Left ventricle myocardium (tissue), 1 donor: ENCODE measurements around a stretch of chr18.

DNA sequence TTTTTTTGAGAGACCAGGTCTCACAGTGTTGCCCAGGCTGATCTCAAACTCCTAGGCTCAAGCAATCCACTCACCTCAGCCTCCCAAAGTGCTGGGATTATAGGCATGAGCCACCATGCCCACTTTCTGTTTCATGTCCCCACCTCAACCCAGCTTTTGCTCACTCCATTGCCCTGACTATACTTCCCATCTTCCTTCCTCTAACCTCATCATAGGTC lies 130.2 kb downstream of the FBXO15 start:
- PRO-cap: unidirectional peak, minus-strand start at position 161 of the sequence

DNA sequence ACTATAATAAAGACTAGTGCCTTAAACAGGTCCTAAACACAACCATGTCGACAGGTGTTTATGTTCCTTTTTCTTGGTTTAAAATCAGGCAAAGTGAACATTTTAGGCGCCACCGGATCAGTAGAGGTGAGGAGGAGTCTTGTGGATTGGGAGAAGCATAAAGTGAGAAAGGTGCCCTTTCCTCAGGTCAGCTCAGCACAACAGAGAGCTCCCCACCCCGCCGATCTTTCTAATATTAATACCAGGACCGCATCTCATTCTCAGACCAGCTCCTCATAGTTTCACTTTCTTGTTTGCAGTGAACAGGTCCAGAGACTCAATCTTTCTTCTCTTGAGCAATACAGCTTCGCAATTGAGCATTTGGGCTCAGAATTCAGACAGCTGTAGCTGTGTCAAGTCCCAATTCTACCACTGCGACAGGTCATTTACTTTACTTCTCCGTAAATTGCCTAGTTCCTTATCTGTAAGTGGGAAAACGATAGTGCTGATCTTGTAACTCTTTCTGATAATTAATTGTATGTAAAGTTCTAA lies 23.9 kb downstream of the TIMM21 start:
- PRO-cap: no peak

DNA sequence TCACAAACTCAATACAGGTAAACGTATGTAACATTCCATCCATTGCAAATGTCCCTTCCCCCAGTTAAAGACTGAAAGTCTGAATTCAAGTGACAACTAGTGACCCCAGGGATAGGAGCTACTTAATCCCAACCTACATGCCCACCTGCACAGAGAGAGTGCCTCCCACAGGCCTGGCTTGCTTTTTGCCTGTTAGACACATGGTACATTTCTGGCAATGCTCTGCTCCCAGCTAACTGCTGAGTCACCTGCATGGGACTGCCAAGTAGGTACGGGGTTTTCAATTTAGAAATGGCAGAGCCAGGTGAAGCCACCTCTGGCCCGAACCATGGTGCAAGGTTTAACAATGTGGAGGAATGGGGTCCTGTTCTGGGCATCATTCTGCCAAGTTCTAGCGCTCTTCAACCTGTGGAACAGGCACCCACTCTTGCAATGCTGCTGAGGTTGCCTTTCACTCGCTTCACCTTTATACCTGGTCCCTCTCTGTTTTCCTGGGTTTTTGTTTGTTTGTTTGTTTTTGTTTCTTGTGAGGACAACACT lies 60.4 kb downstream of the CYB5A start:
- PRO-cap: no peak

GRCh38 chr18:74274844-74275760 lies 16.7 kb downstream of the CYB5A start:
- PRO-cap: no peak

- PRO-cap: no peak
These were observed 9.0 kb downstream of the CYB5A start for GRCh38 chr18:74282435-74283508.

DNA sequence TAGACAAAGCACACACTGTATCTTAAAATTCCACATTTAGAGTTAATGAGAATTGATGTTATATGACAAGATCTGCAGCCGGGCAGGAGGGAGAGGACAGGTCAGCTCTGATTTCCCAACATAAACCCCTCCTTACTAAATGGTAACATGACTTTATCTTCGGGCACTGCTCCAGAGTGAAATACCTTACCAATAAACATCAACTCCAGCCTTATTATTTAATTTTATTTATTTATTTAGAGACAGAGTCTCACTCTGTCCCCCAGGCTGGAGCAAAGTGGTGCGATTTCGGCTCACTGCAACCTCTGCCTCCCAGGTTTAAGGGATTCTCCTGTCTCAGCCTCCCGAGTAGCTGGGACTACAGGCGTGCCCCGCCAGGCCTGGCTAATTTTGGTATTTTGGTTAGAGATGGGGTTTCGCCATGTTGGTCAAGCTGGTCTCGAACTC lies 1.7 kb downstream of the CYB5A start:
- PRO-cap: no peak

- PRO-cap: no peak
These were observed 8.9 kb upstream of the CYB5A start for GRCh38 chr18:74300636-74301084.

- PRO-cap: no peak
These were observed 16.1 kb upstream of the CNDP2 start for GRCh38 chr18:74480070-74480462.

GRCh38 chr18:74499626-74500042 lies 3.5 kb downstream of the CNDP2 start:
- PRO-cap: bidirectional peak, plus-strand start at chr18:74499892, minus-strand start at chr18:74499808

GRCh38 chr18:74501037-74501933 lies 5.1 kb downstream of the CNDP2 start:
- PRO-cap: no peak

- PRO-cap: bidirectional peak, plus-strand start at chr18:74545273, minus-strand start at chr18:74544995
These were observed 10.5 kb downstream of the CNDP1 start for GRCh38 chr18:74544727-74545360.

- PRO-cap: no peak
These were observed 17.4 kb downstream of the CNDP1 start for GRCh38 chr18:74551725-74552173.

DNA sequence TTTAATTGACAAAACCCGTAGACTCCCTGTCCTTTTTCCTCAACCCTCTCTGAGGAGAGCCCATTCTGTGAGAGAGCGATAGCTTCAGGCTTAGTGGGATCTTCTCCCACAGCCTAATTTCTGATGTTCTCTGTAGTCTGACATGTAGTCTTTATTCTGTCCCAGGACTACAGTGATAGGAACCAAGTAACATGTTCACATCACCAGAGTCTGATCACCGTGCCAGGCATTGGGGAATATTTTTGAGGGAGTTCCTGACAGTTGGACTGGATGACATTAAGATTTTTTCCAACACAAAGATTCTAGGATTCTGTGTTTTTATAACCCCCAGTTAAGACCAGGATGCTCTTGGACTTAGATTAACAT lies 72.2 kb downstream of the ZNF407 start:
- PRO-cap: no peak

DNA sequence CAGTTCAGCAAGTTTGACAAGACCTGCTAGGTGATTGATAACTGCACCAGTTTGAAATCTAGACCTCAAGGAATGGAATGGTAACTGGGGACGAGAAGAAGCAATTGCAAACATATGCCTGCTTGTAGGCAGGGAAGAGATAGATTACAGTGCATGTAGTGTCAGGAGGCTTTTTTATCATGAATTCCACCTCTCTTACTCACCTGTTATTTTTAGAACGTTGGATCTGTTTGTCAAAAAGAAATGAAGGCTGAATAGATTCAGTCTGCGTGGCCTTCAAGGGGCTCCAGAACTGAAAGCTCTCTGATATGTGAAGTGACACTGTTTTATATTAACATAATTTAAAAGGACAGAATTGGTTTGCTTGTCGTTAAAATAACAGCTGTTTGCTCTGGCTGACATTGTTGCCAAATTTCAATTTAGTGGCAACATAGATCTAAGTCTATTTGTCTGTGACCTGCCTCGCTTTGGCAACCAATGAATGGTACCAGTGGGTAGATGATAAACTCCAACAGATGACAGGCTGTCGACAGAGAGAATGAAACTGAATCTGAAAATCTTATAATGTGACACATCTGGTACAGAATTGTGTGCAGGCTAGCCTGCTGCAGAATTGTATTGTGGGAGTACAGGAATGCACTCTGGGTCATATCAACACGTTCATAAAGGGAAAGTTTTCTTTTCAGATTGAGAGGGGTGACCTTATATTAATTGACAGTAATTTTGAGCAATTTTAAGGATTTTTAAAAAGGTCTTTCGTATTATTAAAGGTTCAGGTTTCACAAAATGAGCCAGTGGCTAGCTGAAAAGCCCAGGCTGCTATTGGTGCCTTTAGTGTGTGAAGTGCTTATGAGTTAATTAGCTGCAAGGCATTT lies 199.5 kb downstream of the ZNF407 start:
- PRO-cap: unidirectional peak, plus-strand start at position 257 of the sequence

GRCh38 chr18:74927599-74928476 lies 281.1 kb downstream of the PTGR3 start:
- PRO-cap: no peak

- PRO-cap: no peak
These were observed 41.1 kb downstream of the PTGR3 start for GRCh38 chr18:75167509-75168473.

DNA sequence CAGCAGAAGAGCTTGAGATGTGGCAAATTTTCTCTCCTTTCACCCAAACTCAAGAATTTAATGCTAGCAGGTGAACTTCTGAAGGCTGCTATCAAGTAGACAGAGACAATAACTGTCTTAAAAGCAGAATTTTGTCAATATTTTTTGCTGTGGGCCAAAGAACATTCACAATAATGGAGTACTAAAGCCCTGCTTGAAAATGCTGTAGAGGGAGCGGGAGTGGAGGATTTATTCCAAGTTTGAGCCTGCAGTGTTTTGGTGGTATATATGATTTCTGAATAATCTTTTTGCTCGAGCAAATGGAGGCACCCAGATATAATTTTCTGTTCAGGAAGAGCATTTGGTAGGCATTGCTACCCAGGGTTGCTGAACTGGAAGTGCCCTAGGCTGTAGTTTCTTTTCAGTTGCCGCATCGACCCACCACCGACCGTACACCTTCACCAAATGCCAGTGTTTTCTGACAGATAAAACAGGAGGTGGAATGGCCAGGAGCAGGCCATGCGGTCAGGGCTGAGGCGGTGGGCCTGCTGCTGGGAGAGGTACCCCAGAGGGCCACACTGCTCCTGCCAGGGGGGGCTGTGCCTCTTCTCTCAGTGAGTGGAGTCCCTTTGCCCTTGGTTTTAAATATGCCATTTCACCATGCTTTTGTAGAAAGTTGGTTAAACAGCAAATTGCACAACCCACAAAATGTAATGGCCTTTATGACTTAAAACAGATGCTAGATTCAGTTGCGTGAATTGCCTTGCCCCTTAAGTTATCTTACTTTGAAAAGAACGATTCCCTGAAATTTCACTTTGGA lies 36.4 kb downstream of the TSHZ1 start:
- PRO-cap: no peak

GRCh38 chr18:75548271-75548783 lies 120.8 kb upstream of the SMIM21 start:
- PRO-cap: no peak

DNA sequence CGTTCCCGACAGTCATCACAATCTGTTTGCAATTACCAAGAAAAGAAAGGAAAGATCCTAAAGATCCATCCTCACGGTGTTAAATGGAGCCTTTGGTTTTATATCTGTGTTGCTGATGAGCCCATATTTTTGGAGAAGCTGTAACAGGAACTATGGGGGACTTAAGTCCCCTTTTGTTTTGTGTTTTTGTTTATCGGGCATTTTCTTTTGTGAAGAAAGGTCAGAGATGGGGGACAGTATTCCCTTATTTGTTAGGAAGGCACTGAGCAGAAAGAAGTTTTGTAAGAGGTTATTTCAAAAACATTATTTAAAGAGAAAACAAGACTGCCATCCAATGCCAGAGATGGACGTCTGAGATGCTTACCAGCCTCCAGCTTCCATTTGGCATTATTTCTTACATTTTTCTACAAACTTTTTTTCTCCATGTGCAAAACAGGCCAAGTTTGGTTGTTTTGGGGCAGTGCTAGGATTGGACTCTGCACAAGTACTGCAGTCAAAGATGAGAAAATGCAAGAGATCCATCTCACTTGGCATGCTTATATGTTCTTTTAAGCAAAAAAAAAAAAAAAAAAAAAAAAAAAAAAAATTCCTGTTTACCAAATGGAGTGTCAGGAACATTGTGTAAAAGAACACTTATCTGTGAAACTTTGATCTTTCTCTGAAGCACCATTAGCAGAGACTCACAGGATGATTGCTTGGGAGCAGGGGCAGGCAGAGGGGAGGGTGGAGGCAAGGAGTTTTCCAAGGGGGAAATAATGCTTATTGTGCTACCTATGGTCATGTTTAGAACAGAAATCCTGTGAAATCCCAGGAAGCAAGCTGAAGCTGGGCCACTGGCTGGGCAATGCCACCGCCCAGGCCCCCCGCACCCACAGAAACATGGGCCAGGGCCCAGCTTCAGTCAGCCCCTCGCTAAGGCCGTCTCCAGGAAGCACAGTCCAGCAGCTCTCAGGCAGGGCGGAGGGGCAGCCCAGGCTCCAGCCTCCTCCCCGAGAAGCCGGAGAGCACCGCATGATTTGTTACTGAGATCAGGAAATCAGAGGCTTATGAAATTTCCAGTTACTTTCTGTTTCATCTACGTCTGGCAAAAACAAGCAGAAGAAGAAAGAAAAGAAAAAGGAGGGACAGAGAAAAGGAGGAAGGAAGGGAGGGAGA lies 229.6 kb downstream of the ZNF516 start:
- PRO-cap: unidirectional peak, minus-strand start at position 950 of the sequence

DNA sequence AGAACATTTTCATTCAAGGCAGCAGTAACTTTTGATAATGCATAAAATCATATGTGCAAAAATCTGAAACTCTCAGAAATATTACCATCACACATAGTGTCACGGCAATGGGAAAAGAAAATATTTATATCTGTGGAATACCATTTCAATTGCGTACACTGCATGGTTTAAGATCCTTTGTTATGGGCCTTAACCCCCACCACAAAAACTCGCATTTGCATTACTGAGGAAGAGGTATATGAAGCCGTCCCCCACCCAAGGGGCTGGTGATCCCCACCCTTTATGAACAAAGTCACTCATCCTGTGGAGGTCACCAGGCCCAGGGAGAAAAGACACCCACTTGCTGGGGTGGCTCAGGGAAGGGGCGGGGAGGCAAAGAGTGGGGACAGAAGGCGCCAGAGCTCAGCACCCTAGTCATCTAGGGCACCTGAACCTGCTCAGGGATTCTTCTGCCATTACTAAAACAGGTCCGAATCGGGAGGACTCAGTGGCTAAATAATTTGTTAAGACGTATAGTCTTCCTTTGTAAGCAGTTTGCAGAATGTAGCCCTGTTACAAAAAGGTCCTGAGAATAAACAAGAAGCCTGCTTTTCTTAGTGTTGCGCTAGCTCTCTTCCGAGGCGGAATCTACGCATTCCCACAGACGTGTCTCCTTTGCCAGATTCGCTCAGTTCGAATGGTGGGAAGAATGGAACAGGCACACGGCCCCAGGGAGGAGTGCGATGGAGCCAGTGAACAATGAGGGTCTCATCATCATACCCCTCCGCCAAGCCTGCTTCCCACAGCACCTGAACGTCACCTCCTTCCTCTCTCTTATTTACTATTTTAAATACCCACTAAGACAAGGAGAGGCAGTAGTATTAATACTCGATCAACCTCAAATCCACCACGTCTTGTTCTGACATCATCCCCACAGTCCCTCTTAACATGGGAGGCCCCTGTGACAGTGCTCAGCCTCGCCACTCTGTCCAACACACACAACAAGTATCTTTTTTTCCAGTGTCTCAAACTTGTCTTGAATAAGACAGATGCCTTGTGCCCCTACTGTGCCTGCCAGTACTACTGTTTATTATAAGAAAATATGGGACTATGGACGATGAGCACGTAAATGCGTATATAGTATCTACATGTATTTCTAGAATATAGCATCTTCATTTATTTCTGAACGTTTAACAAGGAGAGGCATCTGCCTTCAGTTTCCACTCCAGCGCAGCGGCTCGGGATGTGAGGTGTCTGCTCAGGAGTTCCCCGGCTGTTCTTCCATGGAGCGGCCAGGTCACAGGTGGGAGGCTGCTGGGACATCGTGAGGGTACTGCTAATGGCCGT lies 133.4 kb downstream of the ZNF516 start:
- PRO-cap: no peak